Mononuclear cell (primary cell): ENCODE measurements around the genes NDRG3, NNAT and RPRD1B.

DNA sequence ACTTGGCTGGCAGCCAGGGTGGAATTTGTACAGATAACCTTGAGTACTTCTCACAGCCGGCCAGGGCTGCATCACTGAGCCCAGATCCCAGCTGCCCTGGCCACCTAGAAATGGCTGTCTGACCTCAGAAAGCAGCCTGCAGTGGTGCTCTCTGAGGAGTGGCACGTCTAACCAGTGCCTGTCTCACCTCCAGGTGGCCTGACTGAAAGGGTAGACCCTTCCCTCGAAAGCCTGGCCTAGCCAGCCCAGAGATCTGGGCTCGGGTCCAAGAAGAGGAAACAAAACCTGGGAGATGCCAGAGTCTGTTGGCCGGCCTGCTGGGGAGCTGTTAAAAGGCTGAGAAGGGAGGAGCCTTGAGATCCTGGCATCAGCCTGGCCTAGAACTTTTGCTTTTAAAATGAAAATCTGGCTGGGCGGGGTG lies 2.0 kb downstream of the TGIF2 start:
- RRBS = 6% methylated on average over 1 of the region's 6 CpGs

DNA sequence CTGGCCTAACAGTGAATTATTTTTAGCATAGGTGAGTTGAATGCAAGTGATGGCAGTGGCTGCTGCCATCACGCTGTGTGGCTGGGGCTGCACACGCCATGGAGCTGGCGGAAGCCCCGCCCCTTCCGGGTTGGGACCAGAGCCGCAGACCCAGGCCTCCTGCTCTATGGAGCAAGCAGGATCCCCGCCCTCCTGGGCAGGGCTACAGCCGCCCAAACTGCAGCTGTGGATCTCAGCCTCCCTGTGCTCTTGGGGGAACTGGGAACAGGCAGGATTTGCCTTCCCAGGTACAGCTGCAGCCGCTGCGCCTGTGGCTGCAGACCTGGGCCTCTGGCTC lies 30.7 kb upstream of the SLA2 start:
- RRBS = no CpG with 5 or more reads among the region's 10 CpGs

- RRBS = 2% methylated on average over 16 of the region's 100 CpGs
Observed at GRCh38 chr20:36745383-36746560, at the start of gene NDRG3. NDRG3 (minus strand) TSS chr20:36746090.

- RRBS = 2% methylated on average over 7 of the region's 26 CpGs
Observed at GRCh38 chr20:36835322-36836041, 27.9 kb downstream of the SOGA1 start.

- RRBS = no CpG with 5 or more reads among the region's 14 CpGs
Observed at GRCh38 chr20:36864763-36865194, 1.4 kb upstream of the SOGA1 start.

GRCh38 chr20:36867023-36867254 lies 3.6 kb upstream of the SOGA1 start:
- RRBS = no CpG with 5 or more reads among the region's 2 CpGs

DNA sequence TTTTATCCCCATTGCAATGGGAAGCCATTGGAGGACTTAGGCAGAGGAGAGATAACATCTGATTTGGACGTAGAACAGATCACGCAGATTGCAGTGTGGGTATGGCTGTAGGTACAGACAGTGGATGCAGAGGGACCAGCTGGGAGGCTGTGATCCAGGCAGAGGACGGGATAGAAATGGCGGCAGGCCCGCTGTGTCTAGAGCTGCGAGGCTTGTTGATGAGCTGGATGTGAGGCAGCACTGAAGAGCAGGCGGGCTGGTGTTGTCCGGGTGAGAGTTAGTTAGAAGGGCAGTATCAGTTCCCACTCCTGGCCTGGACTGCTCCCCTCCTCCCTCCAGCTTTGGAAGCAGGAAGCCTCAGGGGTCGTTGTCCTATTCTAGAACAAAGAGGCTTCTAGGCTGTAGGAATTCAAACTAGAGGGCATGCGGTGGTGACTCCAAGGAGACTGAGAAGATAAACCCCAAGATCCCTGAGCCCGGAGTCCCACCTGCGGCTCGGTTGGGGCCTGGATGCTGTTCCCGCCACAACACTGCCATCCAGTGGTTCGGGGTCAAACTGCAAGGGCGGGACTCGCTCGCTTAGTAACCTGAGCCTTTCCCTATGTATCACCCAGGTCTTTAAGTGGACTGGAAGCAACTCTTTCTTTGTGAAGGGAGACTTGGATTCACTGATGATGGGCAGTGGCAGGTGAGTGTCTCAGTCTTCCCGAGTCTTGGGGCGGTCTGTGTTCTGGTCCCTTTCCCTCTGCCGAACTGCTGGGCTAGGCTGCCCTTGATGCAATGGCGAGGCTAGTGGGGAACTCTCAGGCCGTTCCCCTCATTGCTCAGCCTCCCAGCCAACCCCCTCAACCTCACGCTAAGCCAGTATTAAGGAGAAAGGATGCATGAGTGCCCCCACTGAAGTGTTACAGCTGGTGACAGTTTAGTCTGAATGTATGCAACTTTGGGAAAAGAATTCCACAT lies 11.2 kb downstream of the TLDC2 start:
- RRBS = no CpG with 5 or more reads among the region's 24 CpGs

GRCh38 chr20:37096575-37097199 lies 890 bp upstream of the RBL1 start:
- RRBS = no CpG with 5 or more reads among the region's 11 CpGs

DNA sequence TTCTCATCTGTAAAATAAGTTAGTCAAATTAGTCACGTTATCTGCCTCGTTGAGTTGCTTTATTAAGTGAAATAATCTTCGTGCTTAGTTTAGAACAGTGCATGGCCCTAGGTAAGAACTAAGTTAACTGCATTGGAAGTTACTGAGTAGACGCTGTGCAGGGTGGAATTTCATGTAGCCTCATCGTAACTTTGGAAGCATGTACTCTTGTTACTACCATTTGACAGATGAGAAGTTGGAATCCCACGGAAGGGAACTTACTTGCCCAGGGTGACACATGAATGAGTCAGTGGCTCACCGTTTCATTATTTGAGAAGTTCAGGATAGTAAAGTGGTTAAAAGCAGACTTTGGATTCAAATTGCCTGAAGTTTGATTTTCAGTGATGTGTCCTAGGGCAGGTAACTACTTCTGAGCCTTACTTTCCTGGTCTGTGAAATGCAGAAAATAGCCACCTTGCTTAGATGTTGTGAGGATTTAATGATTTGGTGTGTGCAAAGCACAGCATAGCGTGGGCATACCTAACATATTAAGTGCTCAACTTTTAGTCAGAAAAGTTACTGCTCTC lies 880 bp downstream of the RPN2 start:
- RRBS = no CpG with 5 or more reads among the region's 8 CpGs

GRCh38 chr20:37270928-37271693 lies 9.5 kb upstream of the GHRH start:
- RRBS = 87% methylated on average over 3 of the region's 12 CpGs

GRCh38 chr20:37343408-37344093 lies 2.4 kb upstream of the SRC start:
- RRBS = no CpG with 5 or more reads among the region's 10 CpGs

DNA sequence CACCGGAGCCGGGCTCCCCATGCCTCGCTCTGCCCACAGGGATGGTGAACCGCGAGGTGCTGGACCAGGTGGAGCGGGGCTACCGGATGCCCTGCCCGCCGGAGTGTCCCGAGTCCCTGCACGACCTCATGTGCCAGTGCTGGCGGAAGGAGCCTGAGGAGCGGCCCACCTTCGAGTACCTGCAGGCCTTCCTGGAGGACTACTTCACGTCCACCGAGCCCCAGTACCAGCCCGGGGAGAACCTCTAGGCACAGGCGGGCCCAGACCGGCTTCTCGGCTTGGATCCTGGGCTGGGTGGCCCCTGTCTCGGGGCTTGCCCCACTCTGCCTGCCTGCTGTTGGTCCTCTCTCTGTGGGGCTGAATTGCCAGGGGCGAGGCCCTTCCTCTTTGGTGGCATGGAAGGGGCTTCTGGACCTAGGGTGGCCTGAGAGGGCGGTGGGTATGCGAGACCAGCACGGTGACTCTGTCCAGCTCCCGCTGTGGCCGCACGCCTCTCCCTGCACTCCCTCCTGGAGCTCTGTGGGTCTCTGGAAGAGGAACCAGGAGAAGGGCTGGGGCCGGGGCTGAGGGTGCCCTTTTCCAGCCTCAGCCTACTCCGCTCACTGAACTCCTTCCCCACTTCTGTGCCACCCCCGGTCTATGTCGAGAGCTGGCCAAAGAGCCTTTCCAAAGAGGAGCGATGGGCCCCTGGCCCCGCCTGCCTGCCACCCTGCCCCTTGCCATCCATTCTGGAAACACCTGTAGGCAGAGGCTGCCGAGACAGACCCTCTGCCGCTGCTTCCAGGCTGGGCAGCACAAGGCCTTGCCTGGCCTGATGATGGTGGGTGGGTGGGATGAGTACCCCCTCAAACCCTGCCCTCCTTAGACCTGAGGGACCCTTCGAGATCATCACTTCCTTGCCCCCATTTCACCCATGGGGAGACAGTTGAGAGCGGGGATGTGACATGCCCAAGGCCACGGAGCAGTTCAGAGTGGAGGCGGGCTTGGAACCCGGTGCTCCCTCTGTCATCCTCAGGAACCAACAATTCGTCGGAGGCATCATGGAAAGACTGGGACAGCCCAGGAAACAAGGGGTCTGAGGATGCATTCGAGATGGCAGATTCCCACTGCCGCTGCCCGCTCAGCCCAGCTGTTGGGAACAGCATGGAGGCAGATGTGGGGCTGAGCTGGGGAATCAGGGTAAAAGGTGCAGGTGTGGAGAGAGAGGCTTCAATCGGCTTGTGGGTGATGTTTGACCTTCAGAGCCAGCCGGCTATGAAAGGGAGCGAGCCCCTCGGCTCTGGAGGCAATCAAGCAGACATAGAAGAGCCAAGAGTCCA lies 57.7 kb downstream of the SRC start:
- RRBS = 89% methylated on average over 8 of the region's 50 CpGs

- RRBS = no CpG with 5 or more reads among the region's 5 CpGs
Observed at GRCh38 chr20:37503135-37504132, 17.6 kb upstream of the NNAT start.

GRCh38 chr20:37520828-37521855 lies at the start of gene NNAT:
NNAT (plus strand) TSS chr20:37521250.
- RRBS = 30% methylated on average over 12 of the region's 81 CpGs

DNA sequence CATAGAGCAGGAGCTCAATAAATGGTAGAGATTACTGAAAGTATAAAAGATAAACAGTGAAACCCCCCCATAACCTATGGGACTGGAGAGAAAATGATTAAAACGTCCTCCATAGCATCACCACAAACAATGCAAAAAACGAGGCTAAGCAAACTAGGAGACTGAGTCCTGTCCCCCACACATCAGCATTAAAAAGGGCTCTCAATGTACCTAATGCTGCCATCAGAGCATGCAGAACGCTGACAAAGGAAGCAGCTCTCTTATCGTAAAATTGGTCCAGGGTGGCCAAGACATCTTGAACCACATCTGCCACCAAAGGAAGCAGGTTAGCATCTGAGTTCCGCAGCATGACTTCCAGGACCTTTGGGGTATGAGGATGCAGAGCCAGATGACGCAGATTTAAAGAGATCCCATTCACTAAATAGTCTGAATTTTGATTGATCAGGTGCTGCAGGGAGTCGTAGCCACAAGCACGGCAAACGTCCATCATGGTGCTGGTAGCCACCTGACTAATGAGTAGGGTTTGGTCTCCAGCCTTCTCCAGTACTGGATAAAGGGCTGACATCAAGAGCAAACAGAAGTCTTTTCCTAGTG lies 21.9 kb downstream of the TTI1 start:
- RRBS = no CpG with 5 or more reads among the region's 9 CpGs

DNA sequence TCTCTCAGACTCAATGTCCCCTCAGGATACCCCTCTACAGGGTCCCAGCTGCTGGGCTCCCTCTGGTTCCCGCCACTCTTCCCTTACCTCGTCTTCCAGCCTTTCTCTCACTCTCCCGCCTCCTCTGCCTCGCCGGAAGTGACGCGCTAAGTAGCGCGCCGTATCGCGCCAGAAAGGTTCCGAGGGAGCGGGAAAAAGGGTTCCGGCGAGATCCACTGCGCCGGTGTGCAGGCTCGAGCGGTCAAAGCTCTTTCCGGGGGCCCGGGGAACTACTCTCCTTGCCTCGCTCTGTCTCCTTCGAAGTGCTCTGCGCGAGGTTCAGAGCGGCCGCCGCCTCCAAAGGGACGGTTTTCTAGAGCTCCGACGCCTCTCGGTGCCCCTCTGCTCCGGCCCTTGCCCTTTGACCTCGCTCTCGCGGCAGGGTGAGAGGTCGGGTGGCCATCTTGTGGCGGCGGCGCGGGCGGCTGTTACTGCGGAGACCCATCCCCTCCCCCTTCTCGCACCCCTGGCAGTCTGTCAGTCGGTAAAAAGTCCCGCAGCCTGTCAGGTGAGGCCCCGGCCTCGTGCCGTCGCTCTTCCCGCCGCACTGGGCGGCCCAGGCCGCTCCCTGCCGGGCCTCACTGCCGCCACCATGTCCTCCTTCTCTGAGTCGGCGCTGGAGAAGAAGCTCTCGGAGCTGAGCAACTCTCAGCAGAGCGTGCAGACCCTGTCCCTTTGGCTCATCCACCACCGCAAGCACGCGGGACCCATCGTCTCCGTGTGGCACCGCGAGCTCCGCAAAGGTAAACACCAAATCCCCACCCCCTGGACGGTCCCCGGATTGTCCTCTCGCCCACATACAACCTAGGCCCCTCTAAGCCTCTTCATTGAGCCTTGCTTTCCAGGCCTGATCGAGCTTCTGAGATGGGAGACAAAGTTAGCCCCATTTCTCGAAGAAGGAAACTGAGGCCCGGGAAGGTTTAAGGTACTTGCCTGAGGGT lies at the start of gene RPRD1B:
TSS of gene RPRD1B (plus strand) at position 430 of the 980 bp plus-strand sequence.
- RRBS = 2% methylated on average over 28 of the region's 75 CpGs

DNA sequence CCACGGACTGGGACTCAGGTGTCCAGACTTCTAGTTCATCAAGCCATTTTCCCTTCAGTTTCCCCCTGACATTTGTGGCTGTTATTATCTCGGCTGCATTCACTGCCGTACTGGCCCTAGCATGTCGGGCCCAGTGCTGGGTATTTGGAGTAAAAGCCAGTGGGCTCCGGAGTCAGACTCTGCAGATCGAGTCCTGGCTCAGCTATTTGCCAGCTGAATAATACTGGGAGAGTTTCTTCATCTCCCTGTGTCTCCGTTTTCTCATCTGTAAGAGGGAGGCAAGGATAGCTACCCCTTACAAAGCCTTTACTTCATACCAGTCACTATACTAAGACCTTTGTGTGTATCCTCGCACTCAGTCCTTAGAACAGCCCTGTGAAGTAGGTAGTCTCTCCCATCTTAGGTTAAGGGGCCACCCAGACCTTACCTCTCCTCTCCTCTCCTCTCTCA lies 776 bp downstream of the RPRD1B start:
- RRBS = no CpG with 5 or more reads among the region's 8 CpGs

GRCh38 chr20:38083254-38083742 lies 49.8 kb downstream of the RPRD1B start:
- RRBS = no CpG with 5 or more reads among the region's 6 CpGs

DNA sequence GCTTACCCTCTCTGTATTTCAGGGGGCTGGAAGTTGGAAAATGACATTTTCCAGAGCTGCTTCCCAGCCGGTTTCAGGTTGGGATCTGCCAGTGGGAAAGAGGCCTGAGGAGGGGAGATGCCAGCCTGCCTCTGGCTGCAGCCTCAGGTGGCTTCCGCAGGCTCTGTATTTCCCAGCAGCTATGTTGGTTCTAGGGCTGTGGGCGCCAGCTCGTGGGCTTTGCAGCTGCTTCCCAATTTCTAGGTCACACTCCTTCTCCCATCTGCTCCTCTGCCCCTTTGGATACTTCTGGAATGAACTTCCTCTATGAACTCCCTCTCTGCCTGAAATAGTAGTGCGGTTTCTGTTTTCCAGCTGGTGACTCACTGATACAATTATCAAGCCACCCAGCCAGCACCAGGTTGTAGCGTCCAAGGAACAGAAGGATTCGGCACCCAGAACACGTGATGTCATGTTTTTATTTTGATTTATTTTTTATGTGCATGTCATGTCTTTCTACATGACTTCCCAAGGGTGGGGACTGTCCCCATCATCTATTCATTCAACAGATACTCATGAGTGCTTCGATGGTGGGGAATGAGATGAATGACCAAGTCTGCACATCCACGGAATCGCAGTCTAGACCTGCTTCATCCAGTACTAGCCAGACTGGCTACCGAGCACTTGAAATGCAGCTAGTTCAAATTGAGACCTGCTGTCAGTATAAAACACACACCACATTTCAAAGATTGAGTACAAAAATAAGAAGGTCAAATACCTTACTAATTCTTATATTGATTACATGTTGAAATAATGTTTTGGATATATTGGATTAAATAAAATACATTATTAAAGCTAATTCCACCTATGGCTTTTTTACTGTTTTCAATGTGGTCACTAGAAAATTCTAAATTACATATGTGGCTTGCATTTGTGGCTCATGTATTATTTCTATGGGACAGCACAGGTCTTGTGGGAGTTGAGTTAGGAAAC lies 37.8 kb downstream of the TGM2 start:
- RRBS = no CpG with 5 or more reads among the region's 12 CpGs